Mesenchymal stem cell of adipose (primary cell): ENCODE measurements around a stretch of chr7.

DNA sequence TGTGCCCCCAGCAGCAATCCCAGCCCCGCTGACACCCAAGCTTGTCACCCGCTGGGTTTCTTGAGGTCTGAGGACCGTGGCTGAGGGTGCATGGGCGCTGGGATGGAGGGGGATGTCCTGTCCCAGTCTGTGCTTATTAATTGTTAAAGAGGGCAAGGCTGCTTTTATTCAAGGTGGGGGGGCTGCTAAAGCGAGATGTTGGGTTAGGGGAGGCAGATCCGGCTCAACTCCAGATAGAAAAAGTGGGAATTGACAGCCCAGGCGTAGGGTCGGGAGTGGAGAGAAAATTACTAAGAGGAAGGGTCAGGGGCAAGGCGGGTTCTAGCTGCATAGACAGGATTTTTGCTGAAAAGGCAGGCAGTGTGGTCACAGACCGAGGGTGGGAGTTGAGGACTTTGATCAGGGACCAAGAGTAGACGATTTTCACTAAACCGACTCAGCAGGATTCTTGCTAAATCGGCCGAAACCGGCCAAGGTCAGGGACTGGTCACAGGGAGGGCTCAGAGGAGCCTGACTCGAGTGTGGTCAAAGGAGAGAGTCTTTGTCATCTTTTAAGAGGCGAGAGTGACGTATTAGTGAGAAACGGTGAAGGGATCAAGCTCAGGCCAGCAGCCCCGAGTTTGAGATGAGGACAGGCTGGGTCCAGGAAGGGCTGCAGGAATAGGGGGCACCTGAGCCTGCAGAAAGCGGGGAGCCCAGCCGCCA lies 41.8 kb upstream of the FAM20C start:
- CAGE, long polyA plus RNA, result no peak

DNA sequence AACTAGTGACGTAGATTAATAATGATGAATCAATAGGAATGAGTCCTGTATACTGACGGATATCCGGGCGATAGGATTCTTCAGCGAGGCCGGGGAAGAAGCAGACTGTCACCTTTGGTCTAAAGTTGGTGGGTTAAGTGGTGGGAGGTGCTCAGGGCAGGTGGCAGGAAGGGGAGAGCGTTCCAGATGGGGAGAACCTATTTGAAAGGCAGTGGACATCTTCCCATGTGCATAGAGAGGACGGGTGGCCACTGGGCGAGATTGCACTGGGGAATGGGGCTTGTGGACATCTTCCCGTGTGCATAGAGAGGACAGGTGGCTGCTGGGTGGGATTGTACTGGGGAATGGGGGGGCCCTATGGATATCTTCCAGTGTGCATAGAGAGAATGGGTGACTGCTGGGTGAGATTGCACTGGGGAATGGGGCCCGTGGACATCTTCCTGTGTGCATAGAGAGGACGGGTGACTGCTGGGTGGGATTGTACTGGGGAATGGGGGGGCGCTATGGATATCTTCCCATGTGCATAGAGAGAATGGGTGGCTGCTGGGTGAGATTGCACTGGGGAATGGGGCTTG lies 9.7 kb downstream of the FAM20C start:
- CAGE, long polyA plus RNA, result no peak

- CAGE, long polyA plus RNA, result no peak
Observed at GRCh38 chr7:216637-217236, 24.4 kb downstream of the FAM20C start.

- CAGE, long polyA plus RNA, result no peak
Observed at GRCh38 chr7:220399-220937, 28.1 kb downstream of the FAM20C start.

- CAGE, long polyA plus RNA, result no peak
Observed at GRCh38 chr7:259499-260390, 30.2 kb upstream of the FOXL3 start.

- CAGE, long polyA plus RNA, result no peak
Observed at GRCh38 chr7:320056-320944, 30.3 kb downstream of the FOXL3 start.

DNA sequence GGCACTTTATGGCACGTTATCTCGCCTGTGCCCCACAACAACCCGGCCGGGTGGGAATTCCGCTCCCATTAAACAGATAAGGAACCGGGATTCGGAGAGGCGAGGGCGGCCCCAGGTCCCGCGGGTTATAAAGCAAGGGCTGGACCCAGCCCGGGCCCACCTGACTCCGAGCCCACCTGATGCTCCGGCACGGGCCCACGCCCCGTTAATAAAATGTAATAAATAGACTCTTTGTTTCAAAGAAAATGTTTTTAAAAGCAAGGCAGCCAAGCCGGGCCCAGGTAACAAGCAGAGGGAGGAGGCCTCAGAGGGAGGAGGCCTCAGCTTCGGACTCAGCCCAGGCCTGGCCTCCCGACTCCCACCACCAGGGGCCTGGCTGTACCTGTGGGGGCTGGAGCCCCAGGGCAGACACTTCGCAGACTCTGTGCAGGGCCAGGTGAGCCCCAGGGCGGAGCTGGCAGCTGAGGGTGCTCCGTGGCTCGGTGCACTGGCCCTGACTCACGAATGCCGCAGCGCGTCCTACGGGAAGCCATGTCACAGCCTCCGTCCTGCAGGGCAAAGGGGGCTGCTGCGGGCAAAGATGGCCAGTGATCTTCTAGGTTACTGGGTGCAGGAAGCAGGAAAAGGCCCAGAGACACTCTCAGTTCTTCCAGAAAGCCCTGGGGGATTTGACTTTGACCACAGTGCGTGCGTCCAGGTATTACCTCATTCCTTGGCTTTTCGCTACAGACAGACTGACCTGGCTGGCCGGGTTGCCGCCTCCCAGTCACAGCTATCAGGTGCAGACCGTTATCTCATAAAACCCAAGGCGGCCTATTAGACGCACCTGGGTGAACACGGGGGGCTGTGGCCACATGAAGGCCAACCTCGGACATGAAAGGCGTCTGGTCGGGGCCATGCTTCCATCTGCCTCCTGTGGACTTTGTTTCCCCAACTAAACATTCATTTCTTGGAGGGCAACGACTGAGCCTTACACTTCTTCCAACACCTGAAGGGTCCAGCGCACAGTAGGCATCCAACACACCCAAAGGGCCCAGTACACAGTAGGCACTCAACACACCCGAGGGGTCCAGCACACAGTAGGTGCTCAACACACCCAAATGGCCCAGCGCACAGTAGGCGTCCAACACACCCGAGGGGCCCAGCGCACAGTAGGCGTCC lies 80.1 kb downstream of the FOXL3 start:
- CAGE, long polyA plus RNA, result no peak

GRCh38 chr7:514441-514792 lies 5.2 kb downstream of the PDGFA start:
- CAGE, long polyA plus RNA, result no peak

GRCh38 chr7:520563-520841 lies 856 bp upstream of the PDGFA start:
- CAGE, long polyA plus RNA, result no peak

DNA sequence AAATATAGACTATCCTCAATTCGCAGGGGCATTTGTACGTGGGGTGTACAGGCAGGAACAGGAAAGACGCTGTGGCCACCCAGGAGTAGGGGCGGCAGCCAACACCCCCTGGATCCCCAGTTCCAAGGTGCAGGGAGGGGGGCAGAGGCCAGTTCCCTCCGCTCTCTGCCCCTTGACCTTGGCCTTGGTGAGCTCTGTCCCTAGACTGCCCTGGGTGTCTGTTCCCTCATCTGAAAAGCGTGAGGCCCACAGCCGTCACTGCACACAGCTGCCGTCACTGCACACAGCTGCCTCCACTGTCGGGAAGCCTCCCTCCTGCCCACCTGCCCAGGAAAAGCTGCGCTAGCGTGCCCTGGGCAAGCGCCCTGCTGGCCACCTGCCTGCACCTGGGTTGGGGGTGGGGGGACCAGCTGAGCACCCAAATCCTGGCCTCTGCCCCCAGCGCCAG lies 3.7 kb upstream of the PDGFA start:
- CAGE, long polyA plus RNA, result no peak

GRCh38 chr7:549405-549987 lies 29.9 kb upstream of the PDGFA start:
- CAGE, long polyA plus RNA, result no peak

GRCh38 chr7:611424-612173 lies 92.0 kb upstream of the PDGFA start:
- CAGE, long polyA plus RNA, result no peak

DNA sequence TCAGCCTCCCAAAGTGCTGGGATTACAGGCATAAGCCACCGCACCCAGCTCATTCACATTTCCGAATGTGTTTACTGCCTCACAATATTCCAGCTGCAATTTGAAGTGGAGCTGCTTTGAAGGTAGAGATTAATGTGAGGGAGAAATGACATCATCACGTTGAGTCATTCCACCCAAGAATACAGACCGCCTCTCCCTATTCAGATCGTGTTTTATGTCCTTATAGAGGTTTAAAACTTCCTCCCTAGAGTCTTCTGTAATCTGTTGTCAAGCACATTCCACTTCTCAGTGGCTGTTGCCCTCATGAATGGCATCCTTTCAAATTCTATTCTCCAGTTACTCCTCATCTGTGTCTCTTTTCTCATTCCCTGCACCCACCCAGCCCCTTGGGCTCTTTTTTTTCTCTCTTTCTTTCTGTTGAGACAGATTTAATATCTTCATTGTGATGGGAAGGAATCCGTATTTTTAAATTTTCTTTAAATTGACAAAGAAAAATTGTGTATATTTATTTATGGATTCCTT lies 100.5 kb upstream of the PDGFA start:
- CAGE, long polyA plus RNA, result no peak

GRCh38 chr7:650279-651094 lies 76.0 kb upstream of the DNAAF5 start:
- CAGE, long polyA plus RNA, result no peak

GRCh38 chr7:696814-697530 lies 29.5 kb upstream of the DNAAF5 start:
- CAGE, long polyA plus RNA, result no peak

- CAGE, long polyA plus RNA, result no peak
Observed at GRCh38 chr7:725386-725605, 1.2 kb upstream of the DNAAF5 start.

- CAGE, long polyA plus RNA, result no peak
Observed at GRCh38 chr7:754290-755135, 27.4 kb upstream of the PRKAR1B start.

- CAGE, long polyA plus RNA, result no peak
Observed at GRCh38 chr7:756480-757185, 29.6 kb upstream of the PRKAR1B start.

- CAGE, long polyA plus RNA, result no peak
Observed at GRCh38 chr7:856211-856743, 20.1 kb upstream of the GET4 start.

DNA sequence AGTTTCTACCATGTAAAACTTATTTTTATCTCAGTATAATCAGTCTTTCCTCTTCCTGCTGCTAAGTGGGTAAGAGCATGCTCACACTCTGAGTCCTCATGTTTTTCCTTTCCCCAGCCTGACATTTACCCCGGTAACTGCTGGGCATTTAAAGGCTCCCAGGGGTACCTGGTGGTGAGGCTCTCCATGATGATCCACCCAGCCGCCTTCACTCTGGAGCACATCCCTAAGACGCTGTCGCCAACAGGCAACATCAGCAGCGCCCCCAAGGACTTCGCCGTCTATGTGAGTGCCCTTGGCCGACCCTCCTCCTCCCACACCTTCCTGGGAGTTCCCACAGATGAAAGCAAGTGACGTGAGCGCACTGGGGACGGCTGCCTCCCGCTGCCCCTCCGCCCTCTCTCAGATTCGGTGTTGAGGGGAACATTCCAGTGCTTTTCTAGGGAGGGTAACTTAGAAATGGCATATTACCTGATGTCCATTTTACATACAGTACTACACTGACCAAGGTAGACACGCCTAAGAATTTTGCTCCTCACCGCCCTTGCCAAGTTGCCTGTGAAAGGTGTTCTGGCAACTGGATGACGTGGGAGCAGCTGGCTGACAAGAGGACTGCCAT lies 7.0 kb upstream of the GET4 start:
- CAGE, long polyA plus RNA, result no peak